ENCODE measurements around the genes OBSL1 and STK11IP.

- PRO-cap = no peak
These were observed 2.4 kb downstream of the SPEG start for GRCh38 chr2:219436917-219437546.

DNA sequence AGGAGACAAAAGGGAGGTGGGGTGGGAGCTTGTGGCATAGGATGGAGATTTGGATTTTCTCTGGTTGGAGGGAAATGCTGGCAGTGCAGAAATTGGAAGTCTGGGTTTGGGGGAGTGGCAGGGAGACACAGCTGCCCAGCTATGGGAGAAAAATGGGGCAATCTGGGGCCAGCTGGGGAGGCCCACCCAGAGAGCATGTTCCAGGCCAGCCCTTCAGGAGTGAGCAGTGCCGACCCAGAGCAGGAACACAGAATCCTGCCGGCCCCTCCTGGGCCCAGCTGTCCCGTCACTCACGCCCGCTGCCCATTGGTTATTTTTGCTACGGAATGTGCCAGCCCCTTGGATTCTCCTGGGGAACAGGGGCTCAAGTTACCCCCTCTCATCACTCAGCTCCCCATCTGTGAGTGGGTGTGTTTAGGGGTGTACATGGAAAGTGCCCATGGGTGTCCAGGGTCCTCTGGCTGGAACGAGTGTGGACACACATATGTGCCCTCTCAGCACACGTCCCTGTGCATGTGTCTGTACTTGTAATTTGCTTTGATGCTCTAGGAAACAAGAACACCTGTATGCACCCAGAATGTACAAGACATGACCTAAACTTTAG is 4.9 kb downstream of the SPEG start:
- PRO-cap = no peak

- PRO-cap = no peak
These were observed 18.9 kb downstream of the SPEG start for GRCh38 chr2:219453386-219454187.

- PRO-cap = no peak
These were observed 346 bp downstream of the TMEM198 start for GRCh38 chr2:219544239-219544508.

- PRO-cap = no peak
These were observed 8.7 kb downstream of the TMEM198 start for GRCh38 chr2:219552292-219553220.

- PRO-cap = no peak
These were observed 589 bp downstream of the OBSL1 start for GRCh38 chr2:219570540-219571359.

DNA sequence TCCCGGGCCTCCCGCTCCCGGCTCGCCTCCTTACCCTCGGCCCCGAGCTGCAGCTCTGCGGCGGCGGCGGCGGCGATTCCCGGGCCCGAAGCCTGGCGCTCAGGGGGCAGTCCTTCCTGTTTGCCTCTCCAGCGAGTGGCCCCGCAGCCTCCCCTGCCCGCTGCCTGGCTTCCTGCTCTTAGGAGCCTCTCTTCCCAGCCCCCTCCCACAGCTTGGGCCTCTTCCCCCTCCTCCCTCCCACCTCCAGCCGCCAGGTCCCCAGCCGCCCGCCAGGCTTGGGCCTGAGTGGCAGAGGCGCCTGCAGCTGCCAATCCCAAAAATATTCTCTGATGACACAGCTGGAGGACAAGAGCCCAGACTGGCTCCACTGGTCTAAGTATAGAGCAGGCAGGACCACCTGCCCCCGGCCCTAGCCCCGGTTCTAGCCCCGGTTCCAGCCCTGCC is at the start of gene OBSL1:
Gene OBSL1, minus strand, starts transcription at position 180 of the 444 bp plus-strand sequence.
- PRO-cap = no peak

DNA sequence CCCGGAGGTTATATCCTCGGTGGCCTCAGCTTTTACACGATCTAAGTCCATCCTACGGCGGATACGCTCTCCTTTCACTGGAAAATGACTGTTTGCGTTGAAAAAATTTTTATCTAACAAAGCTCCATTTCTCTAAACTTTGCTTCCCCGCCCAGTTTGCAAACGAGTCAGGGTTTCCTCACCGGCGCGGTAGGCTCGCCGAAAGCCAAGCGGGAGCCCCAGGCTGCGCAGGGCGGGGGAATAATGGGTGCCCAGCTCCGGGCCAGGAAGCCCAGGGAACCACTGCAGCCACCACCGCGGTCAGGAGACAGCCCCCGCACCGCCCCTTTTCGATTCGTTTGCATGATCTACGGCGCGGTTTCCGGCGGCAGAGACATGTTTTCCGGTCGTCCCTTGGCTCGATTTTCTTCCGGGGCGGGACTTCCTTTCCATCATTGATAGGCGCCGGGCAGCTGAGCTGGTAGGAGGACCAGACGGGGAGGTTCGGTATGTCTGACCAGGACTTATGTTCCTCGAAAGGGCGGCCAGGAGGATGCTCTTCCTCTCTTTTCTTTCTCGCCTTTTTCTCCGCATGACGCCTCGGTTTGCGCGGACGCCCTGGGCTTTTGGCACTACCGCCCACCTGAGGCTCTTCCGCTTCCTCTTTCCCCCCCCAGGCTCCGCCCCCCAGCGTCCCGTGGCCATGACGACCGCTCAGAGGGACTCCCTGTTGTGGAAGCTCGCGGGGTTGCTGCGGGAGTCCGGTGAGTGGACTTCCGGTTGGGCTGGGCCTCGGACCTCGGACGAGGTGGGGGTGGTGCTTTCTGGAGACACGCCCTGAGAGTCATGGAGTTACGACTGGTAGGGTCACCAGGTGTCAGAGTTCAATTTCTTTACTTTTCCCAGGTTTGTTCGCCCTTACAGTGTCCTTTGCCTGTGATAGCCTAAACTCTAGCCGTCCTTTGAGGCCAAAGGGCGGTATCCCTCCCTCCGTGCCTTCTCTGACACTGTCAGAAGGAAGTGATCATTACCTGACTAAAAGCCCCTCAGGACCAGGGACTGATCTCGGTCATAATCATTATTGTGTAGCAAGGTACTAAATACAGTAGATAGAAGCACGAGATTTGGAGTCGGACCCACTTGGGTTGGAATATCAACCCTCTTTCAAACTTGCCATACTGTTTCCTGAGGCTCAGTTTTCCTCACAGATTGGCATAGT is at the start of gene STK11IP:
Gene STK11IP, plus strand, starts transcription at position 420 of the 1,198 bp plus-strand sequence.
- PRO-cap = bidirectional peak, plus-strand start at position 420 of the sequence, minus-strand start at position 309 of the sequence; bidirectional peak, plus-strand start at position 746 of the sequence, minus-strand start at position 644 of the sequence

DNA sequence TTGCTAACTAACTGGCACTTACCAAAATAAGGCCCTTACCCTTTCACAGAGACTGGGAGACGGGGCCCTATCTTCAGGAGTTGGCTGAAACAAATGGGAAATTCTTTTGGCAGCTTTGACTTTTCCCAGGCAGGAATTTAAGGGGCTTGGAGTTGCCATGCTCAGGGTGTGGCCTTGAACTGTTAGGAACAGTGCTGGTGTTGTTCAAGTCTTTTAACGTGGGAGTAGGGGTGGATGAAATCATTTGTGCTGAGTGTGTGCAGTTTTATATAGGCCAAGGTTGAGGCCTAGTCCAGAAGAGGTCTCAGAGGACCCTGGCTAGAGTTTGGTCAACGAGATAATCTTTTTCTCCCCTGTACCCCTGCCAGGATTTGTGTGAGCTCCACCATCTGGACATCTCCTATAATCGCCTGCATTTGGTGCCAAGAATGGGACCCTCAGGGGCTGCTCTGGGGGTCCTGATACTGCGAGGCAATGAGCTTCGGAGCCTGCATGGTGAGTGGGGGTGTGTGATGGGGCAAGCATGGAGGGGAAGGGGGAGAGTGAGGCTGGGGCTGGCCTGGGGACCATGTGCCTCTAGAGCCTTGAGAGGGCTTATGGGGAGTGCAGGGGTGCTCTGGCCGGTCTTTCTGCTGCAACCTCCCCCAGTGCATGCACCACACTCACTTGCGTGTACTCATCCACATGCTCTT is 7.7 kb downstream of the STK11IP start:
- PRO-cap = no peak

- PRO-cap = unidirectional peak, plus-strand start at chr2:219642775; unidirectional peak, plus-strand start at chr2:219642792
These were observed 15.1 kb downstream of the SLC4A3 start for GRCh38 chr2:219642417-219643060.

DNA sequence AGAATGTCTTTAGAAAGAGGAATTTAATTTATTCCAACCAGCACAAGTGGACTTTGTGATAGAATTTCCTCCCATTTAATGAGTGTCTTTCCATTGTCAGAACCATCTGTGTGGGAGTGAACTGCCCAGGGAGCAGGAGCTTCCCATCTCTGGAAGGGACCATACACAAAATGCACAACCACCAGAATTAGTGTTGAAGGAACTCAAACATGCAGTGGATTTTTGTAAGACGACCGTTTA is 792.0 kb downstream of the EPHA4 start:
- PRO-cap = no peak

DNA sequence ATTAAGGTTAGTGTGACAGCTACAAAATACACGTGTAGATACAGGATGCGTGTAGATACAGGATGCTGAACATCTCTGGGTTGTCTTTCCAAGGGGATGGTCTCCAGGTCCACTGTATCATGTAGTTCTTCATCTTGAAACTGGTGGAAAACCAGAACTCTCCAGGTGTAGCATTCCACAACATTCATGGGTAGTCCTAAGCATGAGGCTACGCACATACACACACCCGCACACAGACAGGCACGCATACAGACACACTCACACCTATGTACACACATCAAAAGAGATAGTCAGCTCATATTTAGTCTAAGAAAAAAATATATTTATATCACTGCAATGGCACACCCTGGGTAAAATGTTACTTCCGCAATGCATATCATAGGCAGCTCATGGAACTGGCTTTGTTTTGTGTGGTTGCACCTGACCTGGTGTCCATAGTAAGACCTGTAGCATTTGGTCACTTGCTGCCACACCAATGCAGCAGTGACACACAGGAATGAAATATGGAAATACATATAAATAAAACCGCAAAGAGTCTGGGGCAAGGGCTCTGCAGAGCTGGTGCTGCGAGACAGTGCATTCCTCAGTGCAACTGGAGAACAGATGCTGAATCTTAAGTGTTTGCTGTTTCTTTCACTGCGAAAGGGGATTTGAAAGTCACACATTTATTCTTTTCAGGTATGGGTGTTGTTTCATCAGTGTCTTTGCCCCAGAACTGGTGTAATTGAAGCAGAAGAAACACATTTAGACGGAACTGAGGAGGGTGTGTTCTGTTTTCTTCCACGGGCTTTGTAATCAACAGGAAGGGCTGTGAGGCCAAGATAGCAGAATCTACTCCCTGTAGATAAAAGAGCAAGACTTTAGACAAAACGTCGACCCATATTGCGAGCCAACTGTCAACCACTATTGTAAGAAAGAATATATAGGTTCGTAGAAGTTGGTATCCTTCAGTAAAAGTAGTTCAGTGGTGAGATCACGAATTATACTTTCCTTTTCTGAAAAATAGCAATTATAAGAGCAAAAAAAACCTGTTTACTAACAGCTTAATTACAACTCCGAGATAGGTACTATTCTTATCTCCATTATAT is 152.0 kb downstream of the EPHA4 start:
- PRO-cap = no peak

DNA sequence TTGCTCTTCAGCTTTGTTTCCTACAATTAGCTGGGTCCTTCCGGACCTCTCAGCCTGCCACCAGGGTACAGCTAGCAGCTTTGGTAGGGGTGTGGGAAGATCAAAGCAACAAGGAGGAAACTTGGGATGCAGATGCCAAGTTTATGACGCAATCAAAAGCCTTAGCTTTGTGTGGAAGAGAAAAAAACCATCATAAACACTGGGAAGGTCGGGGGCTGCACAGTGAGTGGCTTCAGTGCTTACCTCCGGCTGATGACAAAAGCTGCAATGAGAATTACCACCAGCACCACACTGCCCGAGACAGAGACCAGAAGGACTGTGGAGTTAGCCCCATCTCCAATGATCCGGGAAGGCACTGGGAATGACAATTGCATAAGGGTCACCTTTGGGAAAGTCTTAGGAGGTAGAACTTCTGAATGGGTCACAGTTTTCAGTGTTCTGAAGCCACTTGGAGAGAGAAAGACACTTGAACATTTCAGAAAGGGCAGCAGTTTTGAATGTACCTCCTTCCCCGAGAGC is 116.7 kb downstream of the EPHA4 start:
- PRO-cap = no peak

GRCh38 chr2:221573443-221574446 is 1.6 kb upstream of the EPHA4 start:
- PRO-cap = no peak

- PRO-cap = no peak
These were observed 143.3 kb downstream of the PAX3 start for GRCh38 chr2:222155397-222155928.

- PRO-cap = no peak
These were observed 793 bp downstream of the SGPP2 start for GRCh38 chr2:222424766-222425906.

DNA sequence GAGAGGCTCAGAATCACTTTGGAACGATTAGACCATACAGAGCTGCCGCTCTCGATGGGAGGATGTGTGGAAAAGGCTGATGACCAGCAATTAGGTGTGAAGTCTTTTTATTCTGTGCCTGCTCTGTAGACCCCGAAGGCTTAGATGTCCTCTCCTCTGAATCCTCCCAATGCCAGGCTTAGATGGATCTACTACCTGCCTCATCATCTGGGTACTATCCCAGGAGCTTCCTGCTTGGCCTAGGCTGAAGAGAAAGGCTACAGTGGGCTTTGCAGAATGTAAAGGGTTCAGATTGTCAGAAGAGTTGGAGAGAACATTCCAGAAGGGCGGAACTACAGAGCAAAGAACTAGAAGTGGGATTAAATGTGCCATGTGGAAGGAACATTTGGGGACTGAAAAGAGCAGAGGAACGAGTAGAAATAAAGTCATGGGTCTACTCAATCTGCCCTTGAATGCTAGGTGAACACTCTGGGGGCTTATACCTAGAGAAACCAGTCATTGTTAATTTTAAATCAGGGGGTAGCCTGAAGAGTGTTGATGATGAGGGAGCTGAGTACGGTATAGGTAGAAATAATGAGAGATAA is 21.4 kb downstream of the SGPP2 start:
- PRO-cap = no peak

- PRO-cap = no peak
These were observed 100.7 kb downstream of the FARSB start for GRCh38 chr2:222555029-222555773.

DNA sequence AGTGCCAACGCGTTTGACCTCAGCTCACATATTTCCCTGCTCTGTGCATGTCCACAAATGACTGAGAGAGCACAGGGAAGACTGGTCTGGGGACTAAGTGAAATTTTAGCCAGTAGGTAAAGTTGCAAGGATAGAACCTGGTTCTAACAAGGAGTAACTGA is 55.1 kb upstream of the ACSL3 start:
- PRO-cap = no peak

- PRO-cap = no peak
These were observed 1.3 kb downstream of the ACSL3 start for GRCh38 chr2:222862101-222862637.